Mesenchymal stem cell of Wharton's jelly (primary cell): ENCODE results near the gene EOGT.

DNA sequence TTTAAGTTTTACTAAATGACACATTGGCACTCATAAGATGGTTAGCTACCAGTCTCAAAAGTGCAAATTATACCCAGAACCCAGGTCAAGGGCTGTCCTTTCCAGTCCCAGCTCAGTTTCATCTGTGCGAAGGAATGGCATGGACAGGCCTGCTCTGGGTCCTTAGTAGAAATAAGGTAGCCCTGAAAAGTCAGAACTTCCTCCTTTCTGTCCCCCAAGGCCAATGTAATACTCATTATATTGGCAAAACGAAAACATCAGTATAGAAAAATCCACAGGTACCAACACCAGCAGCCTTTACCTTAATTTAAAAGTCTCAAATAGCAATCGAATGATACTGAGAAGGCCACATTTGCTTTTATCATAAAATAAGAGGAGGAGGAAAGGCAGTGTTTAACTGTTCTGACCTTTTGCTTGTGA is 121.7 kb downstream of the LRIG1 start:
- CAGE, long polyA plus RNA, result no peak

DNA sequence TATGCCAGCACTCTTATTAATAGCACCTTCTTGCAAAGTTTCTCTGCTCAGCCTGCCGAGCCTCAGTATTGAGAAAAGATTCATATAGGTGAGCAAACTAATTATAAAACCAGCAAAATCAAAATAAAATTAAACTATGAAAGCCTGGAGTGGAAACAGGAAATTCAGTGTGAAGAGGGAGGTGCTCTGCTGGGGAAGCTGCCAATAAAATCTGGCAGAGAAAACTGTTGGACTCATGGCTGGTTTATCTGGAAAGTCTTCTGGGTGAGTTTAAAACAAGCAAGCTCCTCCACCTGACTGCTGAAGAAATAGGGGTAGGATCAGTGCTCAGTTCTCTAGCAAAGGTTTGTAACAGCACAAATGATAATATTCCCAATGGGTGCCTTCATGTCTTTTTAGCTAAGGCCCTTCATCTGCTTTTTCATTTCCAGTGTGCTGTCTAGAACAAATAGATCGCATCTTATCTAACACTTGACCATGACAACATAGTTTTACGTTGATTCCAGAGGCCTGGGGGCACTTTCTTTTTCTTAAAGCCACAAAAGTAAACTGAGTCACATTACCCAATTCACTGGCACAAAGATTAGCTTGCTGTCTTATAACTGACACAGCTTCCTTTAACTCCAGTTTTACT is 50.1 kb downstream of the LRIG1 start:
- CAGE, long polyA plus RNA, result no peak

DNA sequence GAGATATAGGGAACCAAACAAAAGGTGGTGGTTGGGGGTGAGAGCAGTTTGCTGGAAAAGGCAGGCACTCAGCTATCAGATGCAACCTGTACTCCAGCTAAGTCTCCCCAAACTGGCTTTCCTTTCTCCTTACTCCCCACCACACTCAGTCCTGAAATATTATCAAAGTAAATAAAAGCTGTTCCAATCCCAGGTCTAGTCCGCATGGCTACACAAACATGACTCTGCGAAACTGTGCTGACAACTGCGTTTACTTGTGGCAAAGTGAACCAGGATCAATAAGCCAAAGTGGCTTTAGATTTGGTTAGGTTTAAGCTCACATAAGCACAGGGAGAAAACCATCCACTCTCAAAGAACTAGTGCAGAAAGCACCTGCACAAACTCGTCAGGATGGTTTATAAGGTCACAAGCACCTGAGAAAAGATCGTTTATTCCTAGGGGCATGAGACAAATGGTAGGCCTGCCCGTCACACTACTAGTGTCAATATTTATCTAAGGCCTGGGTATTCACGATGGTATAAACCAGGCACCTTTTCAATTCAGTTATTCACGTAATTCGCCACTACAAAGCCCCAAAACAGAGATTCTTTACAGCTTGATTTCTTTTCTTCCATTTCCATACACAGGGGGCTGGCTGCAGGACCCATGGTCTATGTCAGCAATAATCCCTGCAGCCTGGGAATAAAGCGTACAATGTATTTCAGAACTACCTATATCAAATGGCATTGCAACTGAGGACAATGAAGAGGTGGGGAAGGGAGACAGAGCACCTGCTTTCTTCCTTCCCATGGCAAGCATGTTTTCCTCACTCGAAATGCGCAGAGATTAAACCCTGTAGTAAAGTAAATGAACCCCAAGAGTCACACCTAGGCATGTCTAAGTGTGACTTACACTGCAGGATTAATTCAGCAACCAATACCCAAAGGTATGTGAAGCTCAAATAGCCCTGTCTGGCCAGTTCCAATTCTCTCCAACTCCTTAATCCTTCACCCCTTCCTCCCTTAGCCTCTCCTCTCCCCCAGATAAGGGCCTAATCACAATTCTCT is 25.1 kb downstream of the LRIG1 start:
- CAGE, long polyA plus RNA, result no peak

- CAGE, long polyA plus RNA, result no peak
These were observed 13.4 kb downstream of the LRIG1 start for GRCh38 chr3:66487303-66487875.

DNA sequence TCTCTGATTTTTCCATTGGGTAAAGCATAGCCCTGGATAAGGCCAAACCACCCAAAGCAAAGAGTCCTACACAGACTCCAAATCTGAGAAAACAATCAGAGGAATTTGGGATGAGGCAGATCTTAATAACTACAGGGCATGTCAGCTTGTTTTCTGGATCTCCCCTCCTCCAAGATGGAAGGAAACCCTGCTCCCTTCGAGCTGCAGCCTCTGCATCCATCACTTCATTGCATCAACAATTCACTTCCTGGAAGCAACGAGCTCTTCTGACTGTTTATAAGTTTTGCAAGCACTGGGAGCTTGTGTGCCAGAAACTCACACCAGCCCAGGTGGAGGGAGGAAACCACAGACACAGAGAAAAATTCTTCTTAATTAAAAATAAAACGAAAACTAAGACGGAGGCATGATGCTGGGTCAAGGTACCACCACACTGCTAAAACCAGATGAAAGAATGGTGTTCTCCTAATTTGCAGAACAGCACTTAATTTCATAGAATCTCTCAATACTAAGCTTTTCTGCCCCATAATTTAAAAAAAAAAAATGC is 10.6 kb downstream of the LRIG1 start:
- CAGE, long polyA plus RNA, result no peak

- CAGE, long polyA plus RNA, result no peak
These were observed 8.4 kb downstream of the LRIG1 start for GRCh38 chr3:66492292-66492927.

GRCh38 chr3:66495100-66496221 is 5.4 kb downstream of the LRIG1 start:
- CAGE, long polyA plus RNA, result no peak

DNA sequence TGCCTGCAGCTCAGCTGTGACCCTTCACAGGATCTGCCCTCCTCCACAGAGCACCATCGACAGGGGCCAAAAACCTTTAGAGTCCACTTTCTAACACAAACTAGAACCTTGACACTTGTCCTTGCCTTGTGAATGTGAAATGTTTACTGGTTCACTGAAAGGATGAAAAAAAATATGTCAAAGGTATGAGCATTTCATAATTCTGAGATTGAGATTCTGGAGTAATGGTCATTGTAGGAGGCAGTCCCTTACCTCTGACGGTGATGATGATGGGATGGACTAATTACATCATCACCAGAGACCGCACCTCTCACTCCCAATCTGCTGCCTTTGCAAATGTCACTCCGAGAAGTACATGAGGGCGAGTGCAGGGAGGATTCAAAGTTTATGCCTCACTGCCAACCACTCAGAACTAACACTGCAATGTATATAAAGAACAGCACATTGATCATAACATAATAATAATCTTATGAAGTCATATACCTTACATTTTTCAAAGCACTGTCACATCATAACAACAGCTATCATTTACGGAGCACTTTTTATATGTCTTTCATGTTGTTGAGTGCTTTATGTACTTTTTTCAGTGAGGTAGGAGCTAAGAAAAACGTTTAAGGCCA is 4.6 kb upstream of the LRIG1 start:
- CAGE, long polyA plus RNA, result no peak

DNA sequence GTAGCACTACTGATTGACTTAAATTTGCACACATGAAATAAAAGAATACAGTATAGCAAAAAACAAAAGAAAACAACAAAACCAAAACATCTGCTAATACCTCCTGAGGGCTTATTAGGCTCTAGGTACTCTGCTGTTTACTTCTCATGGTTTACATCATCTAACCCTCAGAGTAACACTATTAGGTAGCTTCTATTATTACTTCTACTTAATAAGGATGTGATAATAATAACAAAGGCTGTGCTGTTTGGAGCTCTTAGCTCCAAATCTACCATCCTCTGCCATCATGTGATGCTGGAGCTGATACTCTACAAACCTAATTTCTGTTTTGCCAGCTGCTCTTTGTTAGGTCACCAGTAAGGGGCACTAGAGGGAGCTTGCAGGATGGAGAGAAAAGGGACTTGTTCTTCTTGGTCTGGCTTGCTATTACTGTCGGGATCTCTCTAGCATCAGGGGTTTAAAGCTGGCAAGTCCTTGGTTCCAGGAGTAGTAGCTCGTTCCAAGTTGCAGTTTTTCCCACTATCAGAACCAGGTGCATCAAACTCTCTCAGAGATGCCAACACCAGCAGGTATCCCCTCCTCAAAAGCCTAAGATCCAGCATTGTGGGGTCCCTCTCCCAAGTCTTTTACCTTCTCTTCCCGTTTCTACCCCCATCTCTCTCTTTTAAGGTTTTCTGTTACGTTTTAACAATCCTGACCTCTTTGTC is 194.9 kb upstream of the KBTBD8 start:
- CAGE, long polyA plus RNA, result no peak

DNA sequence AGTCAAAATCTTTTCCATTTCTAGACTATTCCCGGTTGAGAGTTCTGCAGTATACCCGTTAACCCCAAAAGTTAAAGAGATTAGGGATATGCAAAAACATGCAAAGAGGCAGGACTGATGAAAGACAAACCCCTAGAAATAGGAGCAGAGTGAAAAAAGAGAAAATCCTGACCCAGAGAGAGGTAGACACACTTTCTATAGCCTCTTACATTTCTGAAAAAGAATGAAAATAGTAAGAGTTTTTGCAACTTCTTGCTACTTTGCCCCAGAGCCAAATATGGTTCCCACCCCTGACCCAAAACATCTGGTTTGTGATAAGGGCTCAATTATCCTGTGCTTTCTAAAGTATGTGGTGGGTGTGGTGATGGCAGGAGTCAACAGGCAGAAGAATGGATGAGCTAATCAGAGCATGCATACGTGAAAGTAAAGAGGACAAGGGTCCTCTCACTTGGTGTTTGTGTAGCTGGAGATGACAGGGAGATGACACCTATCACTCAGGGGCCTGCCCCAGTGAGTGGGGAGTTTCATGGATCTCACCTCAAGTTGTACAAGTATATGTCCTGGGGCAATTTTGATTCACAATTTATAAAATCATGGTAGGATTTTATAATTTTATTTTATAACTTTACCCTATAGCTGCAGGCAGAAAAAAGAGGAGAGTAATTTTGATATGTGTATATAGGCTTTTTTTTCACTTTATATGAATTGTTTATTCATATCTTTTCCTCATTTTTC is 19.1 kb downstream of the KBTBD8 start:
- CAGE, long polyA plus RNA, result no peak

DNA sequence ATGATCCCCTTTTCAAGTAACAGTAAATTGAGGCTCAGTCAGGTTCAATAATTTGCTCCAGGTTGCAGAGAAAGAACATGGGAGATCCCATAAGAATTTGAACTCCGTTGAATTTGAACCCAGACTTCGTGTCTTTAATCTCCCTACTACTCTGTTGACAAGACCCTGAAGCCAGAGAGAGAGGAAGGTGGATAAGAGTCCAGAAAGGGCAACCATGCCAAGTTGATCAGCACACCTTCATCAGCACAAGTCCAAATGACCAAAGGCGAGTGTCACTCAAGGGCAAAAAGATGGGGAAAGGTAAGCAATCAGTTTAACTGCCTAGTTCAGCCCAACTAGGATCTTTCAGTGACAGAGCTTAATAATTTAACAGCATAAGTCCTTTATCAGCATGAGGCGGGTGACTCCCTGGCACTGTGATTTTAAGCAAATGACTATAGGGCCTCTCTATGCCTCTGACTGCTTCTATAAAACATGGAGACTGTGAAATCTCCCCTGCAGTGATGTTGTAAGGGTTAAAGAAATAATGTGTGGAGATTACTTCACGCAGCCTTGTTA is 6.2 kb downstream of the SUCLG2 start:
- CAGE, long polyA plus RNA, result no peak

DNA sequence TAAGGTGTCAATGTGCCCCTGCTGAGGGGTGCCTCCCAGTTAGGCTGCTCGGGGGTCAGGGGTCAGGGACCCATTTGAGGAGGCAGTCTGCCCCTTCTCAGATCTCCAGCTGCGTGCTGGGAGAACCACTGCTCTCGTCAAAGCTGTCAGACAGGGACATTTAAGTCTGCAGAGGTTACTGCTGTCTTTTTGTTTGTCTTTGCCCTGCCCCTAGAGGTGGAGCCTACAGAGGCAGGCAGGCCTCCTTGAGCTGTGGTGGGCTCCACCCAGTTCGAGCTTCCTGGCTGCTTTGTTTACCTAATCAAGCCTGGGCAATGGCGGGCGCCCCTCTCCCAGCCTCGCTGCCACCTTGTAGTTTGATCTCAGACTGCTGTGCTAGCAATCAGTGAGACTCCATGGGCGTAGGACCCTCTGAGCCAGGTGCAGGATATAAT is 77.5 kb downstream of the TAFA1 start:
- CAGE, long polyA plus RNA, result no peak

DNA sequence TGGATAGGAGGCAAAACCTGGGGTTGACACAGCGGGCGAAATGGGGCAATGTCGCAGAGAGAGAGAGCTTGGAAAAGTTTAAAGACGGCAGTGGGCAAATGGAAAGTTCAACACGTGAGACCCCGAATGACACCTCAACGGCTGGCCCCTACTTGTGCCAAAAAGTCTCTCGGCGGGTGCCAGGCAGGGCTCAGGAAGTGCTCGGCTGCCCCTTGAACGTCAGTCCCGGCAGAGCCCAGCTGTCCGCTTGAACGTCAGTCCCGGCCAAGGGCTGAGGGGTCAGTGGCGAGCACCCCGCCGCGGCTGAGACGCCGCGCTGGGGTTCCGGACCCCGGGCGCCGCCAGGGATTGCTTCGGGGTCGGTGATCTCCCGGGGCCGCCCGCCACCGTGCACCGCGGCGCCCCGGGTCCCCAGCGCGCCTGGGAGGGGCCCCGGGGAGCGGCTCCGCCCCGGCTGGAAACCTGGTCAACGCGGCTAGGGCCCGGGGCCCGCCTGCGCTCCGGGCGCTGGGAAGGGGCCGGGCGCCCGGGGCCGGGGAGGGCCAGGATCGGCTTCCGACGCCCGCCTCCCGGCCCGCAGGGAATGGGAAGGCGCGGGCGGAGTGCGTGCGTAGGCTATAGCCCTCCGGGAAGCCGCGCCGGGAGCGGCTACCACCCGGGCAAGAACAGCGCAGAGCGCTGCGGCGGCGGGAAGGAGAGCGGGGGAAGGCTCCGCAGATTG is 485 bp downstream of the EOGT start:
- CAGE, long polyA plus RNA, result no peak

- CAGE, long polyA plus RNA, result no peak
These were observed at the start of gene EOGT for GRCh38 chr3:69013560-69014363. EOGT (minus strand) TSS chr3:69013684.

- CAGE, long polyA plus RNA, result no peak
These were observed 3.8 kb downstream of the TMF1 start for GRCh38 chr3:69048349-69048638.

- CAGE, long polyA plus RNA, result no peak
These were observed 2.0 kb upstream of the ARL6IP5 start for GRCh38 chr3:69082718-69083229.

GRCh38 chr3:69236685-69237490 is 114.5 kb upstream of the LMOD3 start:
- CAGE, long polyA plus RNA, result no peak

DNA sequence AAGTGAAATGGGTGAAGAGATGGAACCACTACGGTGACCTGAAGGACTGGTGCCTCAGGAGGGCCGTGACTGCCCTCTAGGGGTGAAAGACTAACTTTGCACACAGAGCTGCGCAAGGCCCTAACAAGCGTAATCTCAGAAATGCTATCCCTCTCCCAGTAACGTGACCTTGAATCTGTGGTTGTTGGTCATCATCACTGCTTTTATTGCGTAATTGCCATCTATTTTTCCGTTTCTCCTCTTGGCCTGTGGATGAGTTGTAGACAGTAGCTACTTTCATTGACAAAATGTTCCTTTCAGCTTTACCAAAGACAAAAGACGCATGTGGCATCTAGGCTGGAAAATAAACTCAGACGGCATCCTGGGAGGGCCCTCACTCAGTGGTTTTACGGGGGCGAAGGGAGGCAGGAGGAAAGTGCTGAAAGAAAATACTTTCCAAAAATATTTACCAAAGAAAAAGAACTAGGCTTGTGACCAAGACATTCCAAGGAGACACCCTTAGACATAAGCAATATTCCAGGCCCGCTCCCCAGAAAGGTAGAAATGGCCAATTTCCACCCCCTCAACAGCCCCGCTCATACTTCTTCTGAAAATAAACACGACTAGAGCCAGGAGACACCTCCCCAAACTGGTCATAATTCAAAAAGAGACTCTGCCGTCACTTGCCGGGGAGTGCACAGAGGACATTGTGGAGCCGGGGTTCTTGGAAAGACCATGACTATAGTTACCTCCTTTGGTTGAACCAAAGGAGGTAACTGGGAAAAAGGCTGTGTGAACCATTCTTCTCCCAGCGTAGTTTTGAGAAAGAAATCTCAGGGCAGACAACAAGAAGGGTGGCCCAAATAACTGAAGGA is 79.2 kb downstream of the FRMD4B start:
- CAGE, long polyA plus RNA, result no peak

GRCh38 chr3:69541638-69542051 is 155.8 kb upstream of the FRMD4B start:
- CAGE, long polyA plus RNA, result no peak

DNA sequence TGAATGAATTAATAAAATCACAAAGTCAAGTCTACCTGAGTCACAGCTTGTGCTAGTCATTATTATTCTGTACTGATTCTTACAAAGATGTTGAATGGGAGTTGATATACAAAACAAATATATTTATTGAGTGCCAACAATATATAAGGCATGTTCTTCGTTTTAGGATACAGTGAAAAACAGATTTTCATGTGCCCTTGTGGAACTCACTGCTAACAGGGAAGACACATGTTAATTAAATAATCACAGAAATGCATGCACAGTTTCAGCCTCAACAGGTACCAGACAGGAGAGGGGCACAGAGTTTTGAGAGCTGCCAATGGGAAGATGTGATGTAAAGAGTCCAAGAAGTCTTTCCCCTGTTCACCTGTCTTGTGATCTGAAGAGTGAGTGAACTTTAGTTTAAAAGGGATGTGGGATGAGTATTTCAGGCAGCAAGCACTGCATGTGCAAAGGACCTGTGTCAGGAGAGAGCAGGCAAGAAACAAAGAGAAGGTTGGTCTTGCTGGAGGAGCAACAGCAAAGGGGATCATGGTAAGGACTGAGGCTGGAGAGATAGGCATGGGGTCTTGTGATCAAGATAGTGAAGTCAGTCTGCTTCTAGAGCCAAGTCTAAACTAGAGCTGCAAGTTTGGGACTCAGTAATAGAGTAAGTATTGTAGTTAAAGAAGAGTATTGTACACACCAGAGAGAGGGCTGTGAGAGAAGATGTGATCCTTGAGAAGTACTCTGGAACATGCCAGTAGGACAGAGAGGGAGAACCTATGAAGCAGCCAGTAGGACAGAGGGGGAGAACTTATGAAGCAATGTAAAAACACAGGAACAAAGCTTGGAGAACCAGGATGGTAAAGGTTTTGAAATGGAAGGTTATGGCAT is 158.8 kb downstream of the MITF start:
- CAGE, long polyA plus RNA, result no peak